Cardiac atrium fibroblast (primary cell): Measurements from ENCODE around the gene C1QB.

- RAMPAGE, long total RNA = no peak
Observed at GRCh38 chr1:21254185-21255179, 35.8 kb downstream of the ECE1 start.

DNA sequence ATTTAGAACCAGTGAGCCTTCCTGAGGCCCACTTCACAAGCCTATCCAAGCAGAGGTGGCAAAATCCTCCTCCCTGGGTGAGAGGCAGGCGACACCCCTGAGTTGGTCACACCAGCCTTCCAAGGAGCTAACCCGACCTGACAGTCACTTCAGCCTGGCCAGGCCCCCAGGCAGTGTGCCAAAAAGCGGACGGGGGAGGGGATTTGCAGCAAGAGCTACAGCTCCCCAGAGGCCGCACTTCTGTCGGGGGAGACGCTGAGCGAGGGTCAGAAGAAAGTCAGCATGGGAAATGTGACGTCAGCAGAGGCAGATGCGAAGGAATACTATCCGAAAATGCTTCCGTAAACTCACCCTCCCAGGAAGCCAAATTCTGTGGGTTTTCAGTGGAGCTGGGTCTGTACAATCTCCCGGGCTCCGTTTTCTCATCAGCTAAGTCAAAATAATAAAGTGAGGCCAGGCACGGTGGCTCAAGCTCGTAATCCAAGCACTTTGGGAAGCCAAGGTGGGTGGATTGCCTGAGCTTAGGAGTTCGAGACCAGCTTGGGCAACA is 28.4 kb upstream of the ECE1 start:
- RAMPAGE, long total RNA = no peak

DNA sequence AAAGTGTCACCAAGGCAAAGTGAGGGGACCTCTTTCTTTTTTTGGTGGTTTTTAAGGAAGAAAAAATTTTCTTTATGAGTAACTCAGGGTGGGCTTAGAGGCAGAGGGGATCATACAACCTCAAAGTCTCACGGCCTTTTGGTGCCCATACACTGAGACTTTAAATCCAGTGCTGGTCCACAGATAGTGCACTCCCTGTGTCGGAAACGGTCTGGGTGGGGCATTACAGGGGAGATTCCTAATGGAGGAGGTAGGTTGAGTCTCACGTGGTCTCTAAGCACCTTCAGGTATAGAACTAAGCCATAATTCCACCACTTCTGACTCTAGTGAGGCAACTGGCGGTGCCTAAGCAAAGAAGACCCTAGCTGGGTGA is 53.5 kb upstream of the ECE1 start:
- RAMPAGE, long total RNA = no peak

DNA sequence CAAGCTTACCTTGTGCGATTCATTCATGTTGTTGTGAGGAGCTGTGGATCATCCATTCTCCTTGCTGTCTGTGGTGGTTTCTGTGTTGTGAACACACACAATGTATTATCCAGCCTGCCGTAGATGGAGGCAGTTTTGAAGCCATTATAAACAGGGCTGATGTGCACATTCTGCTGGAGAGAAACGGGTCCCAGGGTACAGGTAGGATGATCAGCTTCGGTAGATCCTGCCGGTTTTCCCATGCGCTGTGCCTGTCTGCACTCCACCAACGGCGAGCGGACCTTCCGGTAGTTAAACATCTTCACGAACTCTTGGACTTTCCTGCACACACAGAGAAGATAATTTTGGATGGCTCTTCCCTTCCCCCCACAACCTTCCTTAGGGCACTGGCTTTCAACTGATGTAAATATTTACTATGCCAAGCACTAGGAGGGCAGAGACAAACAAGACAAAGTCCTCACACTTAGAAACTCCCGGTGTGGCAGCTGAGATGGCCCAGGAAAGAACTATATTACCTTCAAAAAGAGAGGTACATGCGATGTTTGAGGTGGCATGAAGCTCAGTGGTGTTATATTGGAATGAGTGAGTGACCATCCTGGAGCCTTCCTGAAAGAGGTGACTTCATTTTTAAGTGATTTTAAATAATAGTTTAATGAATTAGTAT is 41.7 kb downstream of the ALPL start:
- RAMPAGE, long total RNA = no peak

GRCh38 chr1:21583761-21584467 is 74.7 kb downstream of the ALPL start:
- RAMPAGE, long total RNA = no peak

DNA sequence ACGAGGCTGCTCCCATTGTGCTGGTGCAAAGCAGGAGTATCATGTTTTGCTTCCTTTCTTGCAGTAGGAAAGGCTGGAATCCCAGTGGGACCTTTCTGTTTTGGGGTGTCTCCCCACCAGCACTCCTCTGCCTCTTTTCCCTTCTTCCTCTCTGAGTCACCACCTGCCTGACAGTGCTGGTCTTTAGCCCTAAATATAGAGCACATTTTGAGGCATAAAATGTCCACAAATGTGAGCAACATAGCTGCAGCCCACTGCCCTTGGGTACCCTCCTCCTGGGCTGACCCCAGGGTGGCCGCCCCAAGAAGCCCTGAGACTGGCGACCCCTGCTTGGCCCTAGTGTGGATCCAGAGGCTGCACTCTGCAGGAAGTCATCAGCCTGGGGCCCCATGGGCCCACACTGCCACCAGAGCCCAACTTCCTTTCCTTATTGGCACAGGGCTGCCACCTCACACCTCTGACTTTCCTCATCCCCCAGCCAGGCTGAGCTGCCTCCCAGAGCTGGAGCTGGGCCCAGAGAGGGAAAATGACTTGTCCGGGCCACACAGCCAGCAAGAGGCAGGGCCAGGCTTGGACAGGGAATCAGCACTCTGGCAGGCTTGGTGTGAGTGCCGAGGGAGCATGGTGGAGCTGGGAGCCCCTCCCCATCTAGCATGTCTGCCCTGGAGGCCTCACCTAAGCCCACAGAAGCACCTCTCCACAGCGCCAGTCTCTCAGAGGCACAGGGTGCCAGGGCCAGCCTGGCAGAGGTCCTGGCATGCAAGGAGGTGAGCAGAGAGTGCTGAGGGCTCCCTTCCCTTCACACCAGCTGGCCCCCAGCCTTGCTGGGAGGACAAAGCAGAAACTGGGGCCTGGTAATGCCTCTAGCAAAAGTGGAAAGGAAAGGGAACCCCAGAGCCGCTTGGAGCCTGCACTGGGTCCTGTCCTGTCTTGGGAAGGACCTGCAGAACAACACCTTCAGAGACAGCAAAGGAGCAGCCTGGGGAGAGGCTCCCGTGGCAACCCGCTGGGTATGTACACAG is 3.4 kb downstream of the RAP1GAP start:
- RAMPAGE, long total RNA = no peak

GRCh38 chr1:21887863-21888203 is 49.3 kb downstream of the HSPG2 start:
- RAMPAGE, long total RNA = no peak

DNA sequence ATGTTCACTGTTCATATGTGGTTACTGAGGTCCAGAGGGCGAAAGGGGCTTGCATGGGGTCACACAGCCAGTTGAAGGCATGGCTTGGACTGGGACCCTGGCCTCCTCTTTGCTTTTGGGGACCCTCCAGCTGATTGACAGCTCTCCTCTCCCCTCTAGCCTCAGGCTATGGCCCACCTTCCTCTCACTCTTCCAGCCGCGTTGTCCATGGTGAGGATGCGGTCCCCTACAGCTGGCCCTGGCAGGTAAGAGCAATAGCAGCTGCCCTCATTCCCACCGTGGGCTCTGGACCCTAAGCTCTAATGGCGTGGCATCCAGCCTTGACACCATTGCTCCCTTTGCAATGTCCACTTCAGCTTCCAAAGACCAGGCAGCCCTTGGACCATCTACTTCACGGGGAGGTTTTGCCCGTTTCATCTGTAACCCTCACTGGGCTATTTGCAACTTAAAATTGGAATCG is 1.4 kb downstream of the CELA3A start:
- RAMPAGE, long total RNA = no peak

DNA sequence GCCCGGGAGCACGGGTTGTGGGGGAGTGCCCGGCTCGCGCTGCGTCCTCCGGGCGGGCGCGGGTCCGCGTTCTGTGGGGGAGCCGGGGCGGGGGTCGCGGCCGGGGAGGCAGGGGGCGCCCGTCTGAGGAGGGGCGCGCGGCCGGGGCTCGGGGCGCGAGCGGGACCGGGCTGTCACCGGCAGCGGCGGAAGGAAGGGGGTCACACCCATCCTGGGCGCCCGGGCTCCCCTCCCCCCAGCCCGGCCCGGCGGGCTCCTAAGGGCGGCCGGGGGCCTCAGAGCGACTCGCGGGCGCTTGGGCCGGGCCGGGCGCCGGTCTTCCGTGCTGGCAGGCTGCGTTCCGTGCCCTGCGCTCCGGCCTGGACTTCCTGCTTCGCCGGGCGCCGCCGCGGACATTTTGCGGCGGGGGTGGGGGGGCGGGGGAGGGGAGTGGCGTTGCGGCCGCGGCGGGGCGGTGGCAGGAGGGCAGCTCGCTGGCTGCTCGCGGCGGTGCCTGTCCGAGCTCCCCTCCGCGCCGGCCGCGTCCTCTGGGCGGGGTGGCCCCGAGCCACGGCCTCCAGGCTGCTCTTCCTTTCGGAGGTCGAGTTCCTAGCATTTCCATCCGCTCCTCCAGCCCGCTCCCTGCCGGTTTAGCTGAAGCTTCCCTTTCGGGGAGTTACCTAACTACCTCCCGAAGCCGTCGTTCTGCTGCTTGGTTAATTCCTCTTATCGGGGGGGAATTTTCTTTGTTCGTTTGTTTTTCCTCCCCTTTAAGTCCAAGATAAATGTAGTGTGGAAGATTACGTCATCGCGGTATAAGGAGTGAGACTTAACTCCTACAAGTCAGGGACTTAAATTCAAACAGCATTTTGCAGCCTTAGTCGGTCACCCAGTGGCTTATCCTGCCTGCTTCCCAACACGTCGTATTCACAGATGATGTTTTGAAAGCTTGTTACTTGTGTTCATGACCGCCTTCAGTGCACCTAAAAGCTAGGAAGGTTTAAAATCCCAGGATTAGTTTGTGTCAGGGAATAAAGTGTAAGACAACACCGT is 662 bp downstream of the CDC42 start:
- RAMPAGE, long total RNA = no peak

- RAMPAGE, long total RNA = no peak
Observed at GRCh38 chr1:22114778-22115059, 28.2 kb downstream of the WNT4 start.

DNA sequence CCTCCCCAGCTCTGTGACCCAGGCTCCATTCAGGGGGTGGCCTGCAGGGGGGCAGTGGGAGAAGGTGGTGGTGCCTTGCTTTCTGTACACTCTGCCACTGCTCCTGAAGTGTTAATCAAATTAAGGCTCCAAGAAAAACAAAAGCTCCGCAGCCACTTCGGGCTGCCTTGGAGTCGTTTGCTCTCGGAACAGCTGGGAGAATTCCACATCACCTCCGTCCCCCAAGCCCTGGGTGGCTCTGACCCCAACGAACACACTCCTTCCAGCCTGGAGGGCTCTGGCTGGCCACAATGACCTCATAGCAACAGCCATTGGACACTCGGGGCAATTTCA is 1.5 kb downstream of the WNT4 start:
- RAMPAGE, long total RNA = no peak

DNA sequence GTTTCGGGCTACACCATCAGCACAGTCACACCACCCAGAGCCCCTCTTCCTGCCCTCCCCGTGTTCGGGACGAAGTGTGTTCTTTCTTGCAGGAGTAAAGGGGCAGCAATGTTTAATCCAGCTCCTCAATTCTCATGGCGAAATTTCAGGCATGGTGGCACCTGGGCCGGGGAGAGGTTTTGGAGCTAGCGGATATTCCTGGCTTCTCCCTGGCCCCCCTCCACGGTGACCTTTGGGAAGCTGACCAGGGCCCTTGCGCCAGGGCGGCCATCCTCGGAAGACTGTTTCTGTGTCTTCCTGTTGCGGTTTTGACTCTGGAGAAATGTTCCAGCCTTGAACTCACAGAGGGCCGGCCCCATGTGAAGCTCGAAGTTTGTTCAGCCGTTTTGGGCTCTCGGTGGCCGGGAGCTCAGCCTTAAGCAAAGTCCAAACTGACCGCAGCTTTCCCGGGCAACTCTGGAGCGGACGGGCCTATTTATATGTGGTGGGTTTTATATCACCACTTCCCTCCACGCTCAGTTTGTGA is 16.9 kb upstream of the WNT4 start:
- RAMPAGE, long total RNA = no peak

GRCh38 chr1:22285379-22285910 is 142.5 kb upstream of the WNT4 start:
- RAMPAGE, long total RNA = no peak

- RAMPAGE, long total RNA = no peak
Observed at GRCh38 chr1:22333210-22333409, 118.5 kb upstream of the ZBTB40 start.

GRCh38 chr1:22339136-22339773 is 112.4 kb upstream of the ZBTB40 start:
- RAMPAGE, long total RNA = no peak

DNA sequence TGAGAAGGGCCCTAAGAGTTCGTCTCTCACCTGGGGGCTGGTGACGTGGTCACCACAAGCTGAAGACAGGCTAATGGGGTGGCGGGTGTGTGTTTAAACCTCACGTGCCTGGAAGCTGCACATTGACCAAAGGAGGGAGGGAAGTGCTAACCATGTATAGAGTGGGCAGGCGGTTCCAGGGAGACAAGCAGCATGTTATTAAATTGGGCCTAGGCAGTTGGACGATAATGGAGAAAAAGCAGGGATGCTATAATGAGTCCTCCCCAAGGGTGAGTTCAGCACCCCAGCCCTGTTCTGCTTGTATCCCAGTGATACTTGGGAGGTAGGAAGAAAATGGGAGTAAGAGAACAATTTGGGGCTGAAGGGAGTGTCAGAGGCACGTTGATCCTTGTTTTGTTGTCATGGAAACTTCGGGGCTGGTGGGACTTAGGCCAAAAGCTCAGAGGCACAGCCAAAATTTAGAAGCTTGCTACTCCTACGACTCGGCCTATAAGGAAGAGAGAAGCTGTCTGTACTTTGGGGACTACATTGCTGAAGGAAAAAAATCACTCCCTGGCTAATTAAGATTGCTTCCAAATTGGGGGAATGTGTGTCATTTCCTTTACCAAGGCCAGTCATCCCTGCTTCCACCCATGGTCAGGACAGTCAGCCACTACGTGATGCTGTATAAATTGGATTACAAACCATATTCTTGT is 33.2 kb upstream of the EPHA8 start:
- RAMPAGE, long total RNA = no peak

DNA sequence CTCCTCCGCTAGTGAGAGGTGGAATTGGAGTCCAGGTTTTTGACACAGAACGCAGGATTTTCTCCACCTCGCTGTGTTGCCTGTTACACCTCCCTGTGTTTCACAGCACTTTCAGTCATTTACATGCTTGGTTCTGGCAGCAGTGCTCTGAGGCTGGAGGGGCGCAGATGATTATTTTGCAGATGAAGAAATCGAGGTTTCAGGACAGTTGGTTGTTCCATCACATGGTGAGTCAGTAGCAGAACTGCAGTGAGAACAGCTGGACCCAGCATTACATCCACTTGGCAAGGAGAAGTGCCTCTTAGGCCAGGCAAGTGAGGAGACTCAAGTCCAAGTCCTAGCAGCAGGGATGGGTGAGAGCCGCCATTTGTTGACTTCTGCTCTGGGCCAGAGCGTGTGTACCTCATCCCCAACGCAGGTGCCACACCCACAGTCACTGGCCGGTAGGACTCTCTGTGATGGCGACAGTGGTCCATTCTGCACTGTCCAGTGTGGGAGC is 26.8 kb upstream of the EPHA8 start:
- RAMPAGE, long total RNA = no peak

DNA sequence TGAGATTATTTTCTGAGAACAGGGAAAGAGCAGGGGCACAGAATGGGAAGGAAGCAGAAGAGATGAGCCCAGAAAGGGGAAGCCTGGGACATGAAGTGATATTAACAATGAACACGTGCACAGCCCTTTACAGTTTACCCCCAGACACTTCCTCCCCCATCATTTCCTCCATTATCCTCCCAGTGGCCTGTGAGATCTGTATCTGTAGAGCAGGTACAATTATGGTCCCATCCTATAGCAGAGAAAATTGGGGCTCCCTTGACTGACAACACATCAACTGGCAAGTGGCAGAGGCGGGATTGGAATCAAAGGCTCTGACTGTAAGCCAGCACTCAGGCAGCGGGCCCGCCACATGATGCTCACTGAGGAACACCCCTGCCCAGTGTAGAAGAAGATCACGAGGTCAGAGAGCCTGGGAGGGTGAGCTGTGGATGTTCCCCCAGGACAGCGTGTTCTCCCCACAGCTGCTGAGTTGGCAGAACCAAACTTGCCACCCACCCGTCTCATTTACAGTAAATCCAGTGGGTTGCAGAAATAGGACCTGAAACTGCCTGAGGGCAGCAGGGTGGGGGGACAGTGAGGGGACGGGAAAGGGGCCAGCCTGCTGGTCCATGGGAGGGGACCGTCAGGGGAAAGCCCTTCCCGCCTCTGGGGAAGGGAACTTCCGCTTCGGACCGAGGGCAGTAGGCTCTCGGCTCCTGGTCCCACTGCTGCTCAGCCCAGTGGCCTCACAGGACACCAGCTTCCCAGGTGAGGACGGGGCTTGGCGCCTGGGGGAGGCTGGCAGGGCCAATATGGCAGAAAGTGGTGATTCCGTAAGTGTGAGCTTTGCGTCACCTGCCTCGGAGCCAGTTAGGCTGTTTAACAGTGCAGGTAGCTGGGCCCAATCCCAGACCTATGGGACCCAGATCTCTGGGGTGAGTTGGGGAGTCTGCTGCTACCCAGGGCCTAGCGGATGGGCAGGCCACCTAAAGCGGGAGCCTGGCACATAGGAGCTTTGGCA is at the start of gene C1QB:
Gene C1QB, plus strand, starts transcription at position 683 of the 1,003 bp plus-strand sequence.
- RAMPAGE, long total RNA = no peak

DNA sequence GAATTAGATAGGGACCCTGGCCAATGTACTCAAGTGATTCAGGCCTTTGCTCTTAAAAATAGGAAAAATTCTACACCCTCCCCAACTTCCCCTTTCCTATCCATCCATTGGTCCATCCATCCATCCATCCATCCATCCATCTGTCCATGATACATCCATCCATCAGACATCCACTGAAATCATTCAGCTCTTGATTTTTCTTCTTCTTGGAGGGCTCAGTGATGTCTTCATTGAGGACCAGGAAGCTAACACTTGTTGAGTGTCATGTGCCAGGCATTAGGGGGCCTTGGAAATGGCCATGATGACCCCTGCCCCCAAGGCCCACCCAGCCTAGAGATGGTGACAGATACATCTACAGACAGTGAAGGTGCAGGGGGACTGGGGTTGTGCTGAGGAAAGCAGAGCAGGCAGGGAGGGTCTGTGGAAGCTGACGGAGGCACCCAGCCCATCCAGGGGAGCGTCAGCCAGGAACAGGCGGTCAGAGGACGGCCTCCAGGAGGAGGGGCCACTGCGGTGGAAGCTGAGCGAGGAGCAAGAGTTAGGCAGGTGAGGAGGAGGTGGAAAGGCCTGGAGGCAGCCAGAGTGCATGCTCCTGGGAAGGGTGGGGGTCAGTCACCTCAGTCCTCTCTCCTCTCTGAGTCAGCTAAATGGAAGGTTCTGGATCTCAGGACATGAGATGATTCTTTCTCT is 82.0 kb downstream of the EPHB2 start:
- RAMPAGE, long total RNA = no peak

DNA sequence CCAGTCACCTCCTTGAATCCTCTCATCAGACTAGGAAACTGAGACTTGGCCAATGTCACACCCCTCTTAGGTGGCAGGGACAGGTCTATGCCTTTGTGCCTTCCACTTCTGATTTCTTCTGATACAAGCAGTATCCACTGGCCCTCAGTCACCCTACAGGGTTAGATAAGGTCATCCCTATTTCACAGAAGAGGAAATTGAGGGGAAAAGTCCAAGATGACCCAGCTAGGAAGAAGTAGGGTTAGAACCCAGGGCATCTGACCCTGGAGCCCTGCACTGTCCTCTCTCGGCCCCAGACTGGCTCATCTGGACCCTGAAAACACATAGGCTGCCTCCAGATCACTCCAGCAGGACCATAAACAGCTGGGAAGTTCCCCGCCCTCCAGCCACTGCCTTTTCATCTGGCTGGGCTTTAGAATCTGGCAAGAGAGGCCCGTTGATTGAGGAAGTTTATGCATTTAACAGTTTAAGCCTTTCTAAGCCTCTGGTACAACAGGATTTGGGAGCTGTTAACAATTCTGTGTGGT is 83.9 kb downstream of the EPHB2 start:
- RAMPAGE, long total RNA = no peak